ENCODE measurements around a stretch of chr3.

DNA sequence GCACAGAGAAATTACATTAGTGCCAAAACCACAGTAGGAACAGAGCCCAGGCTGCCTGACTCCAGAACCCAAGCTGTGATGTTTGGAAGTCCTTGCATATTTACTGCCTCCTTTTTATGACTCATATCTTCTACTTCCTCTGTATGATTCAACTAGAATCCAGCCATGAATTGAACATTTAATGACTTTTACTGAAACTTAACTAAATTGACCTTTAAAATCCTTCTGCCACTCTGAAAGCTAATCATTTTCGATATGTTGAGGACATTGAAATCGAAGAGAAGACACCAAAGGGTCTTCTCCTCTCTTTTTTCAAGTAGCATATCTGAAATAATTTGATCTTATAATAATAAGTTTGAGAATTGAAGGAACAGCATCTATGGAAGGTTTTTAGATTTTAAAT is 33.8 kb upstream of the RPP14 start:
- PRO-cap: no peak

DNA sequence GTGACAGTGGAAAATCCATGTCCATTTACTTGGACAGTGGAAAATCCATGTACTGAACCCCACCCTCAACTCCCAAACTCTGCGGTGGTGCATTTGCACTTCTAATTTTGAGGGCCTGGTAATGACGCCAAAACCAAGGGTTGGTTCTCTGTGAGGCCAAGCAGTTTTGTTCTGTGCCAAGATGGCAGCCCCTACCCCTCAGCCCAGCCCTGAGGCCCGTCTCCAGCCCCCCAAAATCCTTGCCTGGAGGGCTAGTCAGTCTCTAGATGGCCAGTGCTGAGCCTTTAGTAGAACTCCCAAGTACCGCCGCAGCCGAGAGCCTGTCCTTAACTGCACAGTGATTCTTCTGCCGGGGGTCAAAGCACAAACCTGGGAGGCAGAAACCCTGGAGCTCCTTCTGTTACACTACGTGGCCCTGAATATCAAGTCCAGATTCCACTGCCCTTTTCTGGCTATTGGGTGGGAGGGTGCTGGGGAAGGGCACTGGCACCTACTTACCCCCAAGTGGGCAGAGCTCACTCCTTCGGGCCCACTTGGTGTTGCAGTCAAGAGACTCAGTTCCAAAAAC is 11.0 kb downstream of the PDHB start:
- PRO-cap: no peak

DNA sequence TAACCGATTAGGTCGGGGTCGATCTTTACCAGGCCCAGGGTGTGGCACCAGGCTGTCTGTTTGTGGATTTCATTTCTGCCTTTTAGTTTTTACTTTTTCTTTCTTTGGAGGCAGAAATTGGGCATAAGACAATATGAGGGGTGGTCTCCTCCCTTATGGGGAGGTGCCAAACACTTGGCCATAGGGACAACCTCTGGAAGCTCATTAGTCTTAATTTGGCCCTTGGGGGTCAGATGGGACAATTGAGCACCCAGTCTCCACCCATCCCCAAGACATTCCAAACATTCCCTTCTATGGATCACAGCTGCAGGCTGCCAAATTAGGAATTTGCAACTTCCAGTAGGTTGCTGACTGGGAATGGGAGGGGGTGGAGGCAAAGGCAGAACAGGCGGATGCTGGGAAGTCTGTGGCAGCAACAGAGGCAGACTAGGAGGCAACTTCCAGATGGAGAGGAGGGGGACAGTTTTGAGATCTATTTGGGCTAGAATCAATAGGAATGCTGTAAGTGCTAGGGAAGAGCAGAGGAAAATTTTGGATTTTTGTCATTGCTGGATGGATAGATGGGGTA is 1.3 kb upstream of the PDHB start:
- PRO-cap: no peak

- PRO-cap: no peak
Measured at GRCh38 chr3:58474895-58475674, 16.8 kb upstream of the KCTD6 start.

GRCh38 chr3:58532702-58533479 is 4.1 kb downstream of the ACOX2 start:
- PRO-cap: no peak

DNA sequence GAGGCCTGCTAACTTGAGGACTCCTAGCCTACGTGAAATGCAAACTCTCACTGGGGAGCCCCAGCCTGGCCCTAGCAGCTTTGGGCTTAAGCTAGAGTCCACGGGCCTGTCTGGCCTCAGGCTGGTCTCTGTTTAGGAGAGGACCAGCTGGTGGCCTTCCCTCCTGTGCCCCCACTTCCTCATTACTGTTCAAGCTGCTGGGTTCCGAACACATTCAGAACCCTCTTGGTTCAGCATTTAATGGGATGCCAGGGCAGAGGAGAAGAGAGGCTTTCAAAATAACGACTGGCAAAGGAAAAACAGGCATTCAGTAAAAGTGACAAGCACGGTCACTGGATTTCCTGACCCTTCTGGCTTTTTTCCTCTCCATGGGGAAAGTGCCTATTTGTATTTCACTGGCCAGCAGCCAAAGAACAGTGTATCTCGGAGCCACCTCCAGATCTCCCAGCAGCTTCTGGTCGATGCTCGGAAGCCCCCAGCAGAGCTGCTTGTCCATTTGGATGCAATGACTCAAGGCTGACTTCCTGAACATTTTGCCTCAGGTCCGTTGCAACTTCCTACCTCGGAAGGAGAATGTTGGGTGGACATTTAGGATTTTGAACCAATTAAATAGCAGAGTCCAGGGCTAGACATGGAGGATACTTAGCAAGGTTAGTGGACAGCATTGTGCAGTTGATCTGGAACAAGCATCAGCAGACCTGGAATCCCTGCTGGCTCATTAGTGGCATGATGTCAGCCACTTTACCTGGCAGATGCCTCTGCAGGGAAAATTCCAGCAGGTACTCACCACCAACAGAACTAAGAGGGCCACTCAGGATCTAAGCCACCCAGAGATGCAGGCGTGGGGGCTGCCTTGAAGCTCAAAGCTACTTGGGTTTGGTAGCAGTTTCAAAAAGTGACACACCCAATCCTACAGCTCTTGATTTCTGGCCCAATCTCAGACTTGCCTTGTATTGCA is 1.2 kb downstream of the FAM107A start:
- PRO-cap: bidirectional peak, plus-strand start at position 671 of the sequence, minus-strand start at position 456 of the sequence

- PRO-cap: no peak
Measured at GRCh38 chr3:58624673-58625065, 41.9 kb downstream of the FAM3D start.

GRCh38 chr3:58629239-58629524 is 37.4 kb downstream of the FAM3D start:
- PRO-cap: no peak

DNA sequence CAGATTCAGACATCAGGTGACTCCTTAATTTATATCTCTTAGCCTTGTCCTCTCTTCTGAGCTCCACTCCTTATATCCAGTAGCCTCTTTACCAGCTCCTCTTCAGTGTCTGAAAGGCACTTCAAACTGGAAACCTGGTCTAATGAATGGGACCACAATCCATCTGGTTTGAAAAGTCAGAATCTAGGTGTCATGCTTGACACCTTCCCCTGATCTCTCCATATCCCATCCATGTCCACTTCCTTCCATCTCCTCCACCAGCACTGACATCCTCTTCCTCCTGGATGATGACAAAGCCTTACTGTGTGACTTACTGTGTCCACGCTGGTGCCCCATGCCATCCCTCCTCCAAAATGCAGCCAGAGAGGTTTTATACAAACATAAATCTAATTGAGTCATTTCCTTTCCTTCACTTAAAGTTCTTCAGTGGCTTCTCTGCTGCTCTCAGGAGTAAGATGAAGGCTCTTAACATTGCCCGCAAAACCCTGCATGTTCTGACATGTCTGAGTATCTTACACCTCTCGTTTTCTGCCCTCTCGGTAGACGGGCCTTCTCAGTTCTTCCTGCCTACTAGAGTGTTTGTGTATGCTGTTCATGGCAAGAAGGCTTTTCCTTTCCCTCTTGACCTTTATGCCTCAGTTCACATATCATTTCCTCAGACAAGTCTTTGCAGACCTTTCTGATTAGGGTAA is 175.7 kb downstream of the CFAP20DC start:
- PRO-cap: no peak

DNA sequence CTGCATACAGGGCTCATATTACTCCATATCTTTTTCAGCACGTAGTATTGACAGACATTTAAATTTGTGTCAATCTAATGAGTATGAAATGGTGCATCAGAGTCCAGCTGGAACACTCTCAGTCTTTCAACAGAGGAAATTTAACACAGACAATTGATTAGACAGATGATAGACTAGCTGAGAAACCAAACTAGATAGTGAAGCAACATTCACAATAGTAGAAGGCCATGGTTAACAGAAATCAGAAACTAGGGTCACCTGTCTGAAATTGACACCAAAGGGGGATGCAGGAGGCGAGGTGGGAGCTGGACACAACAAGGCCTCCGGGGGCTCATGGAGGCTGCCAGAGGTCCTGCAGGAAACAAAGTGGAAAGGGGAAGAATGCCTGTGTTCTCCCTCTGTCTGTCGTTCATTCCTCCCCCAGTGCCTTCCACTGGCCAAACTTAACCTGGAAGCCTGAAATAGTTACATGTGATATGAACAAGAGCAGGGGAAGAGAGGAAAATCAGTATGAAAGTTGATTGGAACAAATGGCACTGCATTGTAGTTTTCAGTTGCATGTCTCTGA is 501.9 kb upstream of the CFAP20DC start:
- PRO-cap: no peak

DNA sequence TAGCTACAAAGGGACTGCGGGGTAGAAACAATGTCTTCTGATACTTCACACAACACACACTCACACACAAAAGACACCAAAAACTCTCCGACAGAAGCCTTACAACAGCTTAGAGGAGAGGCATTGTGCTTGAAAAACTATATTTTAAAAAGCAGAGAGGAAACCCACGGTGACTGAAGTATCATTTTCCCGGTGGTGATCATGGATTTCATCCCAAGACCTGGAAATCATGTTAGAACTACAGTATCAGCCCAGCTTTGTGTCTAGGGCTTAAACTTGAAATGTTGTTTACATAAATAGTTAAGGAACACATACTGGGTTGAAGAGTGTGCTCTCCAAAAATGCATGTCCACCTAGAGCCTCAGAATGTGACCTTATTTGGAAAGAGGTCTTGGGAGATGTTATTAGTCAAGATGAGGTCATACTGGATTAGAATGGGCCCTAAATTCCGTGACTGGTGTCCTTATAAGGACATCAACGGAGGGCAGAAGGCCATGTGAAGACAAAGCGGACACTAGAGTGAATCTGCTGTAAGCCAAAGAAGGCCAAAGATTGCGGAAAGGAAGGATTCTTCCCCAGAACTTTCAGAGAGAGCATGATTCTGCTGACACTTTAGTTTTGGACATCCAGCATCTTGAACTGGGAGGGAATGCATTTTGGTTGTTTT is 759.1 kb upstream of the CFAP20DC start:
- PRO-cap: no peak

- PRO-cap: no peak
Measured at GRCh38 chr3:60213172-60213844, 1037.9 kb downstream of the FHIT start.

GRCh38 chr3:60257381-60257817 is 993.9 kb downstream of the FHIT start:
- PRO-cap: no peak

GRCh38 chr3:60318351-60319517 is 932.5 kb downstream of the FHIT start:
- PRO-cap: no peak

DNA sequence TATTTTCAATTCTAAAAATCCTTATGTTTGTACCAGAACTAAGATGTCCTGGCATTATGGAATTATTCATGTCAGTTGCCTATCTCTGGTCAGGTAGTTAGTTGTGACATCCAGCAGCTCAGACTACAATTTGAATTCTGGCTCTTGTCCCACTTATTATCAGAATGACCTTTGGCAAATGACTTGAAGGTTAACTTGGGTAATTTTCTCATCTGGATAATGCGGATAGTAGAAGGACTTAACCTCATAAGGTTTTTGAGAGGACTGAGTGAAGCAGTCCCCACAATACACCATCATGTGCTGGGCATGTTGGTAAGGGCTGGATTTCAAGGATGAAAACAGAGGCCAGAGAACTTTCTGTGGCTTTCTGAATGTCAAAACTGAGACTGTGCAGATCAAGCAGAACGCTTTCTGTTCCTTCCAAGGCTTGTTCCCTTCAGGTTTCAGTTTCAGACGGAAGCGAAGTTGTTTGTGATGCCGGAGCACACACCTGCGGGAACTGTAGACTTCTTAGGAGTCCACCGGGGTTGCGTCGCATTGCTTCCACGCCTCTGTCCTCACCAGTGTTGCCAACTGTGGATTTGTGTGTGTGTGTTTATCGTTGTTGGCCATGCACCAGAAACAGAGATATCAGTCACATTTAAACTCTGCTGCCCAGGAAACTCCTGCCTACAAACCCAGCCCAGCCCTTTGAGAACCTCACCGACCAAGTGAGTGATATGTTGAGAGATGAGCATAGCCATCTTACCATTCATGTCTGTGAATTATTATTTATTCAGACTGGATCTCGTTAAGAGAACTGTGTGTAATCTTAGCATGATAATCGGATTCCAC is 76.0 kb downstream of the PTPRG start:
- PRO-cap: unidirectional peak, plus-strand start at position 446 of the sequence

- PRO-cap: no peak
Measured at GRCh38 chr3:61680170-61680812, 118.9 kb downstream of the PTPRG start.

GRCh38 chr3:61714838-61715201 is 153.4 kb downstream of the PTPRG start:
- PRO-cap: no peak

- PRO-cap: no peak
Measured at GRCh38 chr3:61773004-61773468, 211.7 kb downstream of the PTPRG start.

- PRO-cap: no peak
Measured at GRCh38 chr3:61817631-61818344, 256.4 kb downstream of the PTPRG start.

GRCh38 chr3:61848678-61849731 is 287.6 kb downstream of the PTPRG start:
- PRO-cap: no peak